Transverse colon (tissue), 4 donors: ENCODE results near the gene C2CD4B.

DNA sequence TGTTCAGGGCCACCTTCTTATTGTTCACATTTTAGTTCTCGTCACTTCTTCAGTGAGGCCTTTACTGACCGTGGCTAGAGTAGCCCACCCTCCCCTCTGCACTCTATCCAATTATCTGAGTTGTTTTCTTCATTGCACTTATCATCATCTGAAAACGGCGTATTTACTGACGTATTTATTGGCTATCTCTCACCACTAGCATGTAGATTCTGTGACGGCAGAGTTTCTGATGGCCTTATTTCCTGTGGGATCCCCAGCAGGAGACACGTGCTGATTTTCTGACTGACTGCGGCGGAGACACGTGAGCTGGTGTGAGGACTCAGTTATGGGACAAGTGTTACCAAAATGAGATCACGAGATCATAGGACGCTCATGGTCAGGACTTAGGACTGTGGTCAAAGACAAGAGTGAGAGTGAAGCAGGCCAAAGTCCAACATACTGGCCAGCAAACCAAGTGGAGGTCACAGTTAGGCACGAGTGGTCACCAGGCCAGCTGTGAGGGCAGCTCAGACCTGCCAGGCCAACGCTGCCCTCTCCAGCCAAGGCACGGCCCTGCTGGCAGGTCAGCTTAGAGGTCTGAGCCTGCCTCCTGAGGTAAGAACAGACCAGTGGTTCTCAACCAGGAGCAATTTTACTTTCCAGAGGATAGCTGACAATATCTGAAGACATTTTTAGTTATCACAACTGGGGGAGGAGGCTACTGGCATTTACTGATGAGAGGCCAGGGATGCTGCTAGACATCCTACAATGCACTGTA lies 50.6 kb upstream of the BNIP2 start:
- PRO-cap, result no peak
- RAMPAGE, long total RNA, 4 experiments, result no peak in any of the 4 experiments

DNA sequence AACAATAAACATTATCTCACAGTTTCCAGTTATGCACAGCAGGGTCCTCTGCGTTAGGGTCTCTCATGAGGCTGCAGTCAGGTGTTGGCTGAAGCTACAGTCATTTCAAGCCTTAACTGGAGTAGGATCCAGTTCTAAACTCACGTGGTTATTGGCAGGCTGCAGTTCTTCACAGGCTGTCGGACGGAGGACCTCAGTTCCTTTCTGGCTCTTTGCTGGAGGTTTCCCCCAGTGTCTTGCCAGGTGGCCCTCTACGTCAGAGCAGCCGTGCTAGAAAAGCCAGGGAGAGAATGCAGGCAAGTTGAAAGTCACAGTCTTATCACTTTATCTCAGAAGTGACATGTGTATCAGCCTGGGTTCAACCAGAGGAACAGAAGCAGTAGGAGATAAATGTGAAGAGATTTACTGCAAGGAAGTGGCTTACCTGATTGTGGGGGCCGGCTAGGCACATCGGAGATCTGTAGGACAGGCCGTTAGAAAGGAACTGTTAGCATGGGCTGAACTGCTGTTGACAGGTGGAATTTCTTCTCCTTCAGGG lies 125.2 kb upstream of the BNIP2 start:
- PRO-cap, result no peak
- RAMPAGE, long total RNA, 4 experiments, result no peak in any of the 4 experiments

DNA sequence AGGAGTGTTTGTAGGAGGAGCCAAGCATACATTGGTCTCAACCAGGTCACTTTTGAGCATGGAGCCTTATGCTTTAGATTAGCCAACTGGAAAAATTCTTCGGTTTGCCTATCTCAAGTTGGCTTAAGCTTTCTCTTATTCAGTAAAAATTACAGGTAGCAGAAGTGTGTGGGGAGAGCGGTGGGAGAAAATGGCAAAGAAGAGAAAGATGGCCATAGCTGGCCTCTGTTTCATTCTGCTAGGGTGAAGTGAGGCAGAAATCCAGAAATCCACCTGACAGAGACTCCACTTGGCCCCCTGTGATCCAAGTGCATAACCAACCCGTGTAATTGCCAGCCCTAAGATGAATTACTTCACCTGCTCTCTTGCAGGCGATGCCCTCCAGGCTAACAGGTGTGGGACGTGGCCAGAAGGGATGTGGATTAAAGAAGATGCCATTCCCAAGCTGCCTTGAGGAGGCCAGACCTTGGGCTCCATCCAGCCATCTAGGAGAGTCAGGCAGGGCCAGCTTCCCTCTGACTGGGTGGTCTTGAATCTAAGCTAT lies 154.4 kb upstream of the BNIP2 start:
- PRO-cap, result no peak
- RAMPAGE, long total RNA, 4 experiments, result no peak in any of the 4 experiments

DNA sequence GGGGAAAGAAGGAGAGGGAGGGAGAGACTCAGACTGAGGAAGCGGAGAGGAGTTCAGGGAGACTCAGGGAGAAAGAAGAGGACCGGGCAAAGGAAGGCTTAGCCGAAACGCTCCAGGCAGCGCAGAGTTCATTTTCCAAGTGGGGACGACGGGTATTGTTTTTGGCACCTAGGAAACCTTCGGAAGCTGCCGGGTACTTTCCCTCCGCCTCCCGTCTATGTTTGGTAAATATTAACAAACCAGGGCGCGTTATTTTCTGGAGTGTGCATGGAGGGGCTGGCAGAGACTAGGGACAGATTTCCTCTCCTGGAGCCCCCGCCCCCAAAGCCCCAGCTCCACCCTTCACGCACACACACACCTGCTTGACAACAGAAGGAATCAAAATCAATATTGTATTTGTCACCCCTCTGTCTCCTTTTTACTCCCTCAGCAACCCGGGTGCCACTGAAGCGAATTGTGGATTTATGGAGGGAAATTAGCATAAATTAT lies 3.6 kb upstream of the FOXB1 start:
- PRO-cap, result no peak
- RAMPAGE, long total RNA, 4 experiments, result no peak in any of the 4 experiments

DNA sequence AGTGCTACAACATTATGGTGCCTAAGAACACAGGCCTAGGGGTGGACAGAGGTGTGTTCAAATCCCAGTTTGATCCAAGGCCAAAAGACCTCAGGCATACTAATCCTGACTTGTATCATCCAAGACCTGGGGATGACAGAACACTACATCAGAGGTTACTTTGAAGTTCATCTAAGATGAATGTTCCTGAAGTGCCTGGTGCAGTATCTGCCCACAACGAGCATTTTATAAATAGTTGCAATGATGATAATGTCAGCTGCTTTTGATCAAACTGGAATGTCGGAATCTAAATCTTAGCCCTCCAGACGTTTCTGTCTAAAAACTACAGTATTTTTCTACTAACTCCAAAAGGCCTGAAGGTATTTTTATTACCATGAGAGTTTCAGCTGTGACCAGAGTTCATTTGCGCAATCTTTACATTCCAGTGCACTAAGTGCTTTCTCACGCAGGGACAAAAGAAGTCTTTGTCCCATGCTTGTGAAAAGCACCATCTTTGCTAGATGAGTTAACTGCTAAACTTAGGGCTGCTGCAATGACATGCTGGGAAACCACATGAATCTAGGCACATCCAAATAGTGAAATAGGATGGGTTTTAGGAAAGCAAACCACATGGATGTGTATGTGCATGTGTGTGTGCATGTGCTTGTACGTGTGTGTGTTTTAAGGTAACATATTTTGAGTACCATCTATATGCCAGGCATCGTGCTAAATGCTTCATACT lies 18.1 kb downstream of the ANXA2 start:
- PRO-cap, result no peak
- RAMPAGE, long total RNA, 4 experiments, result no peak in any of the 4 experiments

GRCh38 chr15:60557049-60557508 lies 78.1 kb upstream of the ICE2 start:
- PRO-cap, result bidirectional peak, plus-strand start at chr15:60557425, minus-strand start at chr15:60557326
- RAMPAGE, long total RNA, 4 experiments, result no peak in any of the 4 experiments

DNA sequence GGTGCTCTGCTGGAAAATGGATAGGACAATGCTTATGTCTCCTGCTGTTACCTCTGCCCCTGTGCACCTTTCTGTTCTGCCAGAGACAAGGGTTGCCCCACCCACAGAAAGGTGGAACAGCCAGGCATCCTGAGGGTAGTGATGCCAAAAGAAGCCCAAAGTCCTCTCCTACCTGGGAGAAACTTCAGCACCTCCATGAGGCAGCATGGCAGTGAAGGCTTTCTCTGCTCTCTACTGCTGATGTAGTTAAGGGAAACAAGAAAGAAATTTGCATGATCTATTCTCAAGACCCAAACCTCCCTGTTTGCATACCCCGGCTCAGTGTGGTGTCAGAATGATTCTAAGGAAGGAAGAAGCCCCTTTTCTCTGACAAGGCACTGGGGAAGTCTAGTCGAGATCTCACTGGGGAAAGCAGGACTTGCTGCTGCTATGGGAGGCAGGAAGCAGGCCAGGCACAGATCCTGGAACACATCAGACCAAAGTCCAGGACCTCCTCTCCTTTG lies 89.3 kb upstream of the ICE2 start:
- PRO-cap, result bidirectional peak, plus-strand start at position 332 of the sequence, minus-strand start at position 226 of the sequence
- RAMPAGE, long total RNA, 4 experiments, result no peak in any of the 4 experiments

DNA sequence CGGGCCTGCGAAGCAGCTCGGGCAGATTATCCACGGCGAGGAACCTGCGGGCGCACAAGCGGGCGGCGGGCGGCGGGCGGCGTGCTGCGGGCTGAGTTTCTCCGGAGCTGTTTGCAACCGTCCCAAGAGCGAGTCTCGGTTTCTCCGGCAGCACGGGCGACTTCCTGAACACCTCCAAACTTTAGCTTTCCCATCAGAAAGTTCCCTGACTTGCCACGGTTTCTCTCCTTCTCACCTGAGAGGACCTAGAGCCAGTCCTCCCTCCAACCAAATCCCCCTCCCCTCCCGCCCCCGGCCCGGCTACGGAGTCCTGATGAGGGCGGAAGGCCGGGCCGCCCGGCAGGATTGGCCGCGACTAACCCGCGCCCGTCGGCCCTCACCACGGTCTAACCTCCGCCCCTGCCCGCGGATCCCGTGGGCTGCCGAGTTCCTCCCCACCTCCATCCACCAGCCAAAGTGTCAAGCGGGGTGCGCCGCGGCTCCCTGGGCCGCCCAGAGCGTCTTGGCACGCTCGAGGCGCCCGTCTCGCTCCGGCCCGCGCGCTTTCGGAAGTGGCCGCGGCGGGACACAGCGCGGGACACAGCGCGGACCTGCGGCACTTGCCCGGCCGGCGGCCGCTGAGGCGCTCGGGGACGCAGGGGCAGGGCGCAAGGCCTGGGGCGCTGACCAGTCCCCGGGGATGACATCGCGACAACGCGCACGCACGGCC lies 112.4 kb upstream of the ICE2 start:
- PRO-cap, result bidirectional peak, plus-strand start at position 57 of the sequence, minus-strand start outside the sequence; bidirectional peak, plus-strand start at position 676 of the sequence, minus-strand start at position 388 of the sequence
- RAMPAGE, long total RNA, 4 experiments, result no peak in any of the 4 experiments

- PRO-cap, result bidirectional peak, plus-strand start at chr15:60592422, minus-strand start at chr15:60592252; bidirectional peak, plus-strand start at chr15:60592702, minus-strand start at chr15:60592556; bidirectional peak, plus-strand start at chr15:60592977, minus-strand start at chr15:60592799
- RAMPAGE, long total RNA, 4 experiments, result start-site peak on the minus strand in 4 of 4 experiments, at chr15:60592473-60592534 at its widest, 23 to 271 reads per replicate
These were observed 113.7 kb upstream of the ICE2 start for GRCh38 chr15:60592355-60593285.

DNA sequence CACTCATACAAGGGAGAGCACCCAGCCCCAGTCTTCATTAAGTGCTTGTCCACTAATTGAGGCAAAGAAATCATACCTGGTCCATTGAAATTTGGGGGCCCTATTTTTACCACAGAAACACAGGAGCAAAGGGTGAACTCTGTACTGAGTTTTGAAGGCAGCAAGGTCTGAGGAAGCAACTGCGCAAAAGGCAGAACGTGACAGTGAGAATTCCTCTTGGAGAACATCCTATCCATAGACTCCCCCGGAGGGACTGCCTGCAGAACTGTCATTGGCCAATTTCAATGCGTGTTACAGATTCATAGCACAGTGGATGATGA lies 138.3 kb upstream of the ICE2 start:
- PRO-cap, result unidirectional peak, minus-strand start at position 267 of the sequence
- RAMPAGE, long total RNA, 4 experiments, result no peak in any of the 4 experiments

- PRO-cap, result no peak
- RAMPAGE, long total RNA, 4 experiments, result no peak in any of the 4 experiments
These were observed 341.0 kb upstream of the ICE2 start for GRCh38 chr15:60819892-60820353.

DNA sequence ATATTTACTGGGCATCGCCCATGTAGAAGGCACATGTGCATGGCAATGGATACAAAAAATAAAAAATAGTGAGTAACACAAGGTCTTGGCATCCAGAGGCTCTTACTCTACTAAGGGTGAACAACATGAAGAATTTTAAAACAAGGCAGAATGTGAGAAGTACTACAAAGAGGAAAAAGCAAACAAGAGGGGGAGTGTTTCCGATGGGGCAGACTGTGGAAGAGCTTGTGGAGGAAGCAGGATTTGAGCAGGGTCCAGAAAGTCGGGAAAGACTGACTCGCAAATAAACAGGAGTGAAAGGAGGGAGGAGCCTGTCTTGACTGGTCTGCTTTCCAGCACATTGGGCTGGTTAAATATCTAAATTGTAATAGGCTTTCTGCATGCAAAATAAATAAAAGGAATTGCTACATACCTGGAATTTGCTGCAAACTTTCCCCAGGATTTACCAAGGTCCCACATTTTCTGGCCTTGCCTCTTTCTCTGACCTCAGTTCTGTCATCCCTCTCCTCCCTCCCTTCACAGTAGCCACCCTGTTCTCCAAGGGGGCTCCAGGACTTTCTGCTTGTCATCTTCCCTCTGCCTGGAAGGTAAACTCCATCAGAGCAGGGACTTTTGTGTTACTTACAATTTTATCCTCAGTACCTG lies 132.1 kb downstream of the RORA start:
- PRO-cap, result no peak
- RAMPAGE, long total RNA, 4 experiments, result no peak in any of the 4 experiments

GRCh38 chr15:61098065-61098445 lies 131.0 kb downstream of the RORA start:
- PRO-cap, result no peak
- RAMPAGE, long total RNA, 4 experiments, result no peak in any of the 4 experiments

GRCh38 chr15:61389438-61389722 lies 160.3 kb upstream of the RORA start:
- PRO-cap, result no peak
- RAMPAGE, long total RNA, 4 experiments, result no peak in any of the 4 experiments

DNA sequence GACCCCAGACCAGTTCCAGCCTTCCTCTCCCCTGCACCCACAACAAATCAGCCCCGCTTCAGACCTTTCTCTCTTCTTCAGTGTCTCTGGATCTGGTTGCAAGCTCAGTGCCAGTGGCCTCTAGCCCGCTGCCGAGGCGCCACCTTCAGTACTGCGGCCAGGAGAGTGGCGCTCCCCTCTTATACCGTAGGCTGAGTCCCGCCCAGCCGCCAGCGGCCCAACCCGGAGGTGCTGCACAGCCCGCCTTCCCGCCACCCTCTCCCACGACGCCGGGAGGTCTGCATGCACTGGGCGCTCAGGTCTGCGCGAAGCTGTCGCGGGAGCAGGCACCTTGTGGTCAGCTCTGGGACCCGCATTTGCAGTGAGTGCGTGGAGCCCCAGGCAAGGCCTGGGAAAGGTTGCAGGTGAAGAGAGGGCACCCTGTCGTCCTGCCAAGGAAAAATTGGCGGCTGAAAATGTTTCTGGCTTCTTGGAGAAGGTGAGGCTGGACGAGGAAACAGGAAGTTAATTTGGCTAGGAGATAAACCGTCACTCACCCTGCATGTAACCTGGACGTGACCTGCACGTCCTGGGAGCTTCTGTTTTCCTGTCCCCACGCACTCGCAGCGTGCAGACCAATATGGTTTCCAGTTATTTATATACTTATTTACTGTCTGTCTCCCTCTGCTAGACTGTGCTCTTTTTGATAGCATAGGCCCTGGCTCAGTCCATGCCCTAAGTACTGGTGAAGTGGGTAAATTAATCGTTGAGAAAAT lies at the start of gene C2CD4B:
C2CD4B (minus strand) TSS at position 155 of the 755 bp plus-strand sequence.
- PRO-cap, result bidirectional peak, plus-strand start at position 254 of the sequence, minus-strand start at position 153 of the sequence
- RAMPAGE, long total RNA, 4 experiments, result start-site peak on the minus strand in 1 of 4 experiments, centred at position 153 of the sequence, 16 reads per replicate

DNA sequence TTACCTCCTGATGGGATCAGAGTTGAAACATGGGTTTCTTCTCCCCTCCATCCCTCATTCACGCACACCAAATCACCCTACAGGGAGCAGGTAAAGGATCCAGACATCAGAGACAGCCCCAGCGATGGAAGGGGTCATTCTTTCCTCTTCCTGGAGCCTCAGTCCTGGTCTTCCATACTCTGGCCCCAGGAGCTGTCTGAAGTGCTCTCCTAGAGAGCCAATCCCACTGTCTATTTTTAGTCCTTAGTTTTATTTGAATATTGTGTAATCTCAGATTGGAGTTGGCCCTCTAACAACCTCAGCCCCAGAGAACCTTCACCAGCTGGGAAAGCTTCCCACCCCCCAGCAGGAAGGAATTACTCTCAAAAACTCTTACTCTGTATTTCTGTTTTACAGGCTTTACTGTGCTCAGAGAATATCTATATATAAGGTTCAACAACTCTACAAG lies 88.1 kb upstream of the TLN2 start:
- PRO-cap, result no peak
- RAMPAGE, long total RNA, 4 experiments, result no peak in any of the 4 experiments

DNA sequence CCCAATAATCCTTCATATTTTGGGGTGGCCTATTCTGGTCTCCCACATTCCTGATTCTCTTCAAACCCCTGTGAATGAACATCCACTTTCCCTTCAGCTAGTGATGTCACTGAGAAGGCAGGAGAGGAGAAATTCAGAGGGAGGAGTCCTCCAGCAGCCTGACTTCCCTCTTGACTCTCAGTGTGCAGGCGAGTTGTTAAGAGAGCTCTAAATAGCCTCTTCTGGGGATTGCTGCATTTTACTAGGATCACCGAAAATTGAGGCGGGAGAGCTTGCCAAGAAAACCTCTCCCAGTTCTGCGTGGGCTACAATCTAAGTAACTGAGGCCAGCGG lies 168.6 kb downstream of the TLN2 start:
- PRO-cap, result no peak
- RAMPAGE, long total RNA, 4 experiments, result no peak in any of the 4 experiments

GRCh38 chr15:62567234-62567706 lies 176.9 kb downstream of the TLN2 start:
- PRO-cap, result no peak
- RAMPAGE, long total RNA, 4 experiments, result no peak in any of the 4 experiments

DNA sequence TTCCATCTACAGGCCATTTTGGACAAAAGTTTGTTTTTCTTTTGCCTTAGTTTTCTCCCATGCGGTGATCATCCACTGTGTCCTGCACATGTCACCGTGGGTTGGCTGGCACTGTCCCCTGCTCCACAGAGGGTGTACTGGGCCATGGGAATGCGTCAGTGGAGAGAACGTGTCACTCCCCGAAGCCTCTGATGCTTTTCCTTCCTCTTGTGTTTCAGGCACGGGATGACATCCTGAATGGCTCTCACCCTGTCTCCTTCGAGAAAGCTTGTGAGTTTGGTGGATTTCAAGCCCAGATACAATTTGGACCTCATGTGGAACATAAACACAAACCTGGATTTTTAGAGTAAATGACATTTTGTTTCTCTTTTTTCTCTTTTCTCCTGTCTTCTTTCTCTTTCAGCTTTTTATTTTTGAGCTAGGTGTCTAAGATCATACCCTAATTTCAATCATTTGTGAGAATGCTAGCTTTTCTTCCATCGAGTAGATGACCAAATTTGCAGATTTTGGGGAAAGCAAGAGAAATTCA lies 267.3 kb downstream of the TLN2 start:
- PRO-cap, result no peak
- RAMPAGE, long total RNA, 4 experiments, result start-site peak on the plus strand in 1 of 4 experiments, centred at position 364 of the sequence, 17 reads per replicate

GRCh38 chr15:62658486-62658938 lies 268.2 kb downstream of the TLN2 start:
- PRO-cap, result no peak
- RAMPAGE, long total RNA, 4 experiments, result no peak in any of the 4 experiments